ENCODE results near the gene PTPRS.

GRCh38 chr19:4991396-4992105 lies 22.6 kb downstream of the KDM4B start:
- RRBS, result no CpG with 5 or more reads among the region's 15 CpGs

DNA sequence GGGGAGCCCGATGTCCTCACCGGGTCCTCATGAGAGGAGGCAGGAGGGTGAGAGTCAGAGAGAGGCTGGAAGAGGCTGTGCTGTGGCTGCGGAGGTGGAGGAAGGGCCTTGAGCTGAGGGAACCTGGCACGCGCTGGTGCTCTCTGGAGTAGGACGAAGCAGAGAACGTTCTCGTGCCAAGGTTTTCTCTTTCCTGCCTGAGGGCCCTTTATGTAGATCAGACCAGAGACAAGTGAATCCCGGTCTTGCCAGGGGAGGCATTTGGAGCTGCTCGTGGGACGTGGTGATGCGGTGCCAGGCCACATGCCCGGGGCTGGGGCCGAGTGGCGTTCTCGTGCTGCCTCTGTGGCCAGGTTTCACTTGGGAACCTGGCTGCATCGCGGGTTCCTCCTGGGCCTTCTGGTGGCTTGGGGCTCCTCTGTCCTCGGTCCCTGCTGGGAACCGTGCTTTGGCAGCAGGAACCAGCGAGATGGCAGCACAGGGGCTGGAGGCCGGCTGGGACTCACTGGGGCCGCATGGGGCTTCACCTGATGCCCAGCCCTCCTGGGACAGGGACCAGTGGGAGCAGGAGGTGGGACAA lies 54.3 kb downstream of the KDM4B start:
- RRBS, result 95% methylated on average over 5 of the region's 23 CpGs

DNA sequence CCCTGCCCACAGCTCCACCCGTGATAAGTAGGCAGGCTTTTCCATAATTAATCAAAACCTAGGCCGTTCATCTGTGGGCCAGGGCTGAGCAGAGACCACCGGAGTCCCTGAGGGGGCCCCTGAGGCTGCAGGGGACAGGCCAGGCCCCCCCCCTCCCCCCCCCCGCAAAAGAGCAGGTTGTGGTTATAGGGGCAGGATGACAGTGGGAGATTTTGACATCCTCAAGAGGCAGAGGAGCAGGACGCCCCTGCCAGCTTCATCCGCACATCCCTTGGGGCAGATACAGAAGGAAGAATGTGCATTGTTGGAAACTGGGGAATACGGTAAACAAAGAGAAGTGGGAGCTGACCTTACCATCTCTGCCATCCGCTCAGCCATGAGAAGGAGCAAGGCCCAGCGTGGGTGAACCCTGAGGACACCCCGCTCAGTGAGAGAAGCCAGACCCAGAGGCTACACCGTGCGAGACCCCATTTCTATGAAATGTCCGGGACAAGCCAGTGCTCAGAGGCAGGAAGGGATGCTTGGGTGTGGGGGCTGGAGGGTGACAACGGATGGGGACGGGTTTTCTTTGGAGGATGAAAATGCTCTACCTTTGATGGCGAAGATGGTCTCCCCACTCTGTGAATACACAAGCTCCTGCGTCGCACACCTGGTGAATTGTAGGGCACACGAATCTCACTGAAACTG lies 119.7 kb downstream of the KDM4B start:
- RRBS, result no CpG with 5 or more reads among the region's 19 CpGs

- RRBS, result 97% methylated on average over 2 of the region's 31 CpGs
These were observed 124.5 kb downstream of the KDM4B start for GRCh38 chr19:5093314-5093987.

DNA sequence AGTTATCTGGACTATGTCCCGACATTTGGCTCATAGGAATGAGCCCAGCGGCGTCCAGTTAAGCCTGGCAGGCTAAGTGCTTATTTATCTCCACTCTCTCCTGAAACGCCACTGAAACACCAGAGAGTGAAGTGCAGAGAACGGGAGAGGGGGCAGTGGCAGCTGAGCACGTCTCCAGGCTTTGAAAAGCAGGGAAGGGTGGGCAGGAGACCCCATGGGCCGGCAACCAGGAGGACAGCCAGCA lies 145.9 kb downstream of the KDM4B start:
- RRBS, result no CpG with 5 or more reads among the region's 7 CpGs

GRCh38 chr19:5126781-5127198 lies 157.9 kb downstream of the KDM4B start:
- RRBS, result 96% methylated on average over 1 of the region's 11 CpGs

GRCh38 chr19:5131374-5132503 lies 162.8 kb downstream of the KDM4B start:
- RRBS, result no CpG with 5 or more reads among the region's 36 CpGs

- RRBS, result no CpG with 5 or more reads among the region's 23 CpGs
These were observed 132.6 kb downstream of the PTPRS start for GRCh38 chr19:5207895-5208509.

DNA sequence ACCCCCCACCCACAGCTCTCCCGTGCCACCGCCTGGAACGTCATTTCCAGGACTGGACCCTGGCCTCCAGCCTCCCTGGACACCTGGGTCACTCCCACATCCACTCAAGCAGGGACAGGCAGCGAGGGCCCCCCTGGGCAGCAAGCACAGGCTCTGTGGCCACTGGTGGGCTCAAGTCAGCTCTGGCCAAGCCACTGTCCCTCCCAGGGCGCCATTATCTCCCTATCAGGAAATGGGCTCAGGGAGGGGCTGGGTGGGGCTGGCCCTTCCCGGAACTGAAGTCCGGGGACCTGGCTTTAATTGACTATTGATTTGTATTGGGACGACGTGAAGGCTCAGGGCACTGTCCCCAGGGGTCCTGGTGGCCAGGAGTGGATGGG lies 49.8 kb downstream of the PTPRS start:
- RRBS, result no CpG with 5 or more reads among the region's 9 CpGs

DNA sequence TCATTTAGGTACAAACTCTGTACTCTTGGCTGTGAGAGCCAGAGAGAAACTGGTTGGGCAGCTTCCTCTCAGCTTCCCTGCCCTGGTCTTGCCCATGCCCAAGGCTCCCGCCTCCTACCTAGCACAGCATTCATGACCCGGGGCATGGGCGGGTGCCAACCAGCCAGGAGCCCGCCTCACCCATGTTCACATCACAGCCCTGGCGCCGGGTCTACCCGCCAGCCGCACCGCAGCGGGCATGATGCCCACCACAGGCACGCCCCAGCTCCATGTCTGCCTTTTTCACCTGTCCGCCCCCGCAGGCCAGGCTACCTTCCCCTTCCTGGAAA lies 42.2 kb downstream of the PTPRS start:
- RRBS, result 87% methylated on average over 5 of the region's 13 CpGs

DNA sequence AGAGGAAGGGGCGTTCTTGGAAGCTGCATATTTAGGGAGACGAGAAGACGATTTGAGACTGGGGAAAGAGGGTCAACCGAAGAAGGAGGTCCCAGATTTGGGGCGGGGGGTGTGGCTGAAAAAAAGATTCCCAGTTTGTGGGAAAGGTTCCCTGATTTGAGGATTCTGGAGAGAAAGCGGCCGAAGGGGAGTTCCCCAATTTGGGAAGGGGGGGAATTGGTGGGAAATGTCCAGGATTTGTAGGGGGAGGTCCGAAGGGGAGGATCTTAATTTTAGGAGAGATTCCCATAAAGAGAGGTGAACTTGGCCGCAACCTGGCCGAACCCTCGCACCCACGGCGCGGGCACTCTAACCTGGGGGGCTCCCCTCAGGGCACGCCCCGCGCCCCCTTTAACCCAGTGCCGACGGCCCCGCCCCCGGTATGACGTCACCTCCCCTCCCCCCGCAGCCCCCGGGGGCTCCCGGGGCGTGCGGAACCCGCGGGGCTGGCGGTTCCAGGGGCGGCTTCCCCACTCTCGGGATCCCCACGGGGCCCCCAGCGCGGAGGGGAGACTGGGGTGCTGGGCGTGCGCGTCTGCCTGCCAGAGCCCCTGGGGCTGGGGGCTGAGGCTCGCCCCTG lies 1.2 kb downstream of the PTPRS start:
- RRBS, result no CpG with 5 or more reads among the region's 39 CpGs

GRCh38 chr19:5339941-5341293 lies at the start of gene PTPRS:
Gene PTPRS (minus strand): TSS chr19:5340812.
- RRBS, result 23% methylated on average over 81 of the region's 152 CpGs

DNA sequence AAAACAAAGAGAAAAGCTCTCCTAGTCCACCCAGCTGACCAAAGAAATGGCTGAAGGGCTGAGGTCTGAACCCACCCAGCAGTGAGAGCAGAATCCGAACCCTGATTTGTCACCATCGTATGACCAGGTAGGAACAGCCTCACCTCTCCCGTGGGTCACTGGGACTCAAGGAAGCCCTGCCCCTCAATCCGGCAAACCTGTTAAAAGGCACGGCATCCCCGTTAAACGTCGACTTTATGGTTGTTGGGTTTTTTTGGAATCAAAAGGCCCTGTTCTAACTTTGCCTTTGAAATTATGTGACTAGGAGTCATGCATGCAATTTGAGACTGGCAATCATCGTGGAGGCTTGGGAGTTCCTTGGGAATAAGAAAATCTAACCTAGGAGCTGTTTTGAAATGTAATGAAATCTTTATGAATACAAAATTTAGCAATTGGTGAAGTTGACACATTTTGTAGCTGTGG lies 39.5 kb downstream of the SAFB2 start:
- RRBS, result no CpG with 5 or more reads among the region's 9 CpGs

- RRBS, result no CpG with 5 or more reads among the region's 5 CpGs
These were observed 38.0 kb downstream of the SAFB2 start for GRCh38 chr19:5584664-5584863.

DNA sequence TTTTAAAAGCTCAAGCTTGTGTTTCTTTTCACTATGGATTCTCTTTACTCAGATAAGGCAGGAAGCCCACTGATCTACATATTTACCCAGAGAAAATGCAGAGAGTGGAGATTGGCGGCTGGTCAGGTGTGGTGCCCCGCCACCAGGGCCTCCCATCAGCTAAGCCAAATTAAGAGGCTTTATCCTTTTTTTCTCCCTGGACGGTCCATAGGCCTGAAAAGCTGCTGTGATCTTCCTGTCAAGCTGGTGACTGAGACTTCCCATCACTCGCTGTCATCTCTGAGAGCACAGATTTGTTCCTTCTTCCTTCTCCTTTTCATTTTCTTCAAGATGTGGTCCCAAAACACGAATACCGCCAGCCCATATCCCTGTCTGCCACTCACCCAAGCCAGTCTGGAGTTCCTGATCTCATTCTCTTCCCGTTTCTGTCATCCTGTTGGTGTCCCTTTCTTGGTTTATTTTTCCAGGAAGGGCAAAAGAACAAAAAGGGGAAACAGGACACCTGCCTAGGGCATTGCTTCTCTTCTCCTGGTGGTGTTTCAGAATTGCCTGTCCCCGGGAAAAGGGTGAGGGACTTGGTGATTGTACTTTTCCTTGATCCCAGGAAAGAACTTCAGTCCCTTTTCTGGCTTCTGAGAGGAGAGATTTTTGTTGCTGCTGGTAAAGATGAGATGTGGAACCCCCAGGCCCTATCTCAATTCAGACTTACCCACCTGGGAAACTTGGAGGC lies 2.0 kb downstream of the SAFB start:
- RRBS, result no CpG with 5 or more reads among the region's 8 CpGs

DNA sequence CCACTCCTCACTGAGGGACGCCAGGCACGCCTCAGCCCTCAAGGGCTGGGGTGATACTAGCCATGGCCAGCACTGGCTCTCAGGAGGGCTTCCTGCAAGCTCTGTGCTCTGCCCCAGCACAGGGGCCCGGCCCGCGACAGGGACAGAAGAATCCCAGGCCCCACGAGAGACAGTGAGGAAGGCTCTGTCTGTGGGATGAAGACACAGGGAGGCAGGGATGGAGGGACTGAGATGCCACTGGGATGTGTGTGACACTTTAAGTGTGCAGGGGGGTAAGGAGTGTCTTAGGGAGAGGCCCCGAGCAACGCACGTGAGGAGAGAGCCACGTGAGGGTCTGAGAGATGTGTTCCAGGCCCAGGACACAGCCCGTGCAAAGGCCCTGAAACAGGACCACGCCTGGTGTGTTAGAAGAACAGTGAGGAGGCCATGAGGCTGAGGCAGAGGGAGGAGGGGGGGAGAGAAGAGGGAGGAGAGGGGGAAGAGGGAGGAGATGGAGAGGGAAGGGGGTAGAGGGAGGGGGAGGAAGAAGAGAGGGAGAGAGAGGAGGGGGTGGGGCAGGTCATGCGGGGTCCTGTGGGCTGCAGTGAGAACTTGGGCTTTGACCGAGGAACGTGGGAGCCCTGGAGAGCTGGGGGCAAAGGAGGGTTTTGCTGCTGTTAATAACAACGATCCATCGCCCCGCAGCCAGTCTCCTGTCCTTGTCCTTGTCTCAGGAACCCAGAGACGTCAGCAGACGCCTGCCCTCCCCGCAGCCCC lies 7.1 kb downstream of the RPL36 start:
- RRBS, result no CpG with 5 or more reads among the region's 21 CpGs

- RRBS, result 100% methylated on average over 3 of the region's 37 CpGs
These were observed 12.0 kb downstream of the LONP1 start for GRCh38 chr19:5707590-5708683.

DNA sequence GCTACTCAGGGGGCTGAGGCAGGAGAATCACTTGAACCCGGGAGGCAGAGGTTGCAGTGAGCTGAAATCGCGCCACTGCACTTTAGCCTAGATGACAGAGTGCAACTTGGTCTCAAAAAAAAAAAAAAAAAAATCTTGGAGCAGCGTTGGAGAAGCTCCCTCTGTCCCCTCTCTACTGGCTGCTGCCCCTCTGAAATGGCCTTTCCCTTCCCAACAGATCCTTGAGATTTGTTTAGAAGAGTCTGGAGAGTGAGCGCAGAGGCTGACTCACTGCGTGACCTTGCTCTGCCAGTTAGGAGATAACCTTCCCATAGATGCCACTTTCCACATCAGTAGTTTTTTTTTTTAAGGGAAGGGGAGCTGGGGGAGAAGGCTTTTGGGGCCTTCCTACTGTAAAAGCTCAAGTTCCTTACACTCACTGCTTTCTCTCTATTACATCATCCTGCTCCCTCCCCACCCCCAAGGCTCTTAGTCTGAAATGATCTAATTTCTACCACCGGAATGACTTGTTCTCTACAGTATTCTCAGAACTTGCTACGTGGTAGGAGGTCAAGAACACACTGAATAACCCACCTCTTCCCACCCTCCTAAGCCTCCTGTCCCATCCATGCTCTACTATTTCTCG lies 1.5 kb downstream of the LONP1 start:
- RRBS, result no CpG with 5 or more reads among the region's 9 CpGs

DNA sequence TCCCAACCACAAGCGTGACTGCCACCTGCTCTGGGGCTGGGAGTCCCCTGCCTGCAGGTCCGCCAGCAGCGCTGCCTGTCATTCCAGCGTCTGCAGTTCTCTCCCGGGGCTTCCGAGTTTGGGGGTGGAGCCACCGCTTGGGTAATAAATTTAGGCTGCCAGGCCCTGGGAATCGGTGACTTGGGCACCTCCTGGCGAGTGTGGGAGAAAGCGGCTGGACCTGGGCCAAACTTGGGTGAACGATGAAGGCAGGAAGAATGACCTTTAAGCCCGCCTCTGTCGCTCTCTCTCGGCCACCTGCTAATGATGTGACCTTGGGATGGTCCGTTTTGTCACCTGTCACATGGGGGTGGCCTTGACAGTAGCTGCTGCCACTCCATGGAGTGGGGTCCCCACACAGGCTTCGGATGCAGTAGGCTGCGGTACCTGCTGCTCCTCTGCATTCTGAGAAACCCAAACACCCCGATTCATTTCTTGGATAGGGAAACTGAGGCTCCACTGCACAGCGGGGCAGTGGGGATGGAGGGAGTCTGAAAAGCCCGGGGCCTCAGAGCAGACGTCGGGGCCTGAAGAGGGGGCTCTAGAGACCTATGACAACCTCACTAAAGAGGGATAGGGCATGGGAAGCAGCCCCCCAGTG lies 12.7 kb downstream of the FUT6 start:
- RRBS, result no CpG with 5 or more reads among the region's 22 CpGs

DNA sequence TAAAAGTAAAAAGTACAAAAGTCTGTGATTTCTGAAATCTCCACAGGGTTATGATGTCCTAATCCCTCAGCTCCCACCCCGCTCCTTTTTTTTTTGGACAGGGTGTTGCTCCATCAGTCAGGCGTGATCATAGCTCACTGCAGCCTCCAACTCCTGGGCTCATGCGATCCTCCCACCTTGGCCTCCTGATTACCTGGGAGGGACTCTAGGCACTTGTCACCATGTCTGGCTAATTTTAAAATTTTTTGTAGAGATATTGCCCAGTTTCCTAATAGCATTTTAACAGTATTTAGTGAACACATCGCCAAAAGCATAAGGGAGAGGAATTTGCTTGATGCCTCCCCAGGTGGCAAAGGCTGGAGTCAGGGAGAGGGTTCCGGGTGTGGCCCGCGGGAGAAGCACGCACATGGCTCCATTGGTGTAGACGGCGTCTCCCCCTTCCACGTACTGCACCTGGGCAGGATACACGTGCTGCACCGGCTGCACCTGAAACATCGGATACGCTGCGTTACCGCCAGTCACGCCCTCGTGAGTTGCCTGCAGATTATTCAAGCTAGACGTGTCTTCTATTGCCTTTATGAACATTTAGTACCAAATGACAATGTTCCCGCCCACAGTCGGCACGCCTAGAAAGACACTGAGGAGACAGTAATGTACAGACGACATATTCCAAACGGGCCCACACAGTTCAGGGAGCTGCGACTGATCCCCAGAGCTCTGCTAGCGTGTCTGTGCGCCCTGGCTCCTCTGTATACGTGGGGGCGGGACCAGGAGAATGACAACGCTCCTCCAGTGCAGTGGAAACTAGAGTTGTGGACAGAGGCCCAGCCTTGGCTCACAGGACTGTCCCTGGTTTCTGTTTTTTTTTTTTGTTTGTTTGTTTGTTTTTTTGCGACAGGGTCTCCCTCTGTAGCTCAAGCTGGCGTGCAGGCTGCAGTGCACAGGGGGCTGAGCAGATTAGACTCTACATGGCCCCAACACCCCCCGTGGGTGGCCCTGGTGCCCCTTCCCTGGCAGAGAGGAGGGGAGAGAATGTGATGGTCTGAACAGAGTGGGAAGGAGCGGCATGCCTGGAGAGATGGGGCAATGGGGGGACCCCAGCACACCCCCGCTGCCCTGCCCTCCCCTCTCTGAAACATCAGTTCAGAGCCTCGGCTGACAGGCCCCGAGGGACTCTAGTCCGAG lies 64.1 kb upstream of the RANBP3 start:
- RRBS, result 98% methylated on average over 7 of the region's 39 CpGs

All from CMK (cell line).